CD14-positive monocyte (primary cell): ENCODE data around the gene GSKIP.

- CAGE, long polyA plus RNA = no peak
These were observed 21.8 kb upstream of the TCL1B start for GRCh38 chr14:95664389-95664948.

- CAGE, long polyA plus RNA = no peak
These were observed 16.1 kb upstream of the TCL1B start for GRCh38 chr14:95670063-95670686.

DNA sequence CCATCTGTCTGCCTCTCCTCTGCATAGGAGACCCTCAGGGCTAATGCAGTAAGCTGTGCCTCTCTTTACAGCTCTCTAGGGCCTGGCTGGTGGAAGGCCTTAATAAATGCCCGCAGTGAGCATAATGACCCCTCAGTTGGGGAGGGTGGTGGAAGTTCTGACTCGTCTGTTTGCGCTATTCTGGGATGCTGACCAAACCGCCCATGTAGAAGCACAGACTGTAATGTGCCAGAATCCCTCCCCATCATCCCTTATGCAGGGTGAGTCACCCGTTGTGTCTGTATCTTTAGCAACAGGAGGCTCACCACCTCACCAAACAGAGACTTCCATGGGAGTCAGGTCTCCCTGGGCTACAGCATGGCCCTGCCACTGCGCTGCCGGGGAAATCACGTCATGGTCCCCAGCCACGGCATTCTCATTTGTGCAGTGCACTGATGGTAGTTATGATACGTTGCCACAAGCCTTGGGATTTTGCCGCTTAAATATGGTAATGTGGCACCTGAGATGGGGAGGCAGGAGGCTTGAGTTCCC, 14.8 kb downstream of the C14orf132 start:
- CAGE, long polyA plus RNA = no peak

- CAGE, long polyA plus RNA = no peak
These were observed 61.0 kb downstream of the C14orf132 start for GRCh38 chr14:96100133-96100533.

GRCh38 chr14:96126151-96127206, 78.2 kb upstream of the BDKRB2 start:
- CAGE, long polyA plus RNA = no peak

GRCh38 chr14:96189313-96189941, 15.2 kb upstream of the BDKRB2 start:
- CAGE, long polyA plus RNA = no peak

- CAGE, long polyA plus RNA = no peak
These were observed at the start of gene GSKIP for GRCh38 chr14:96363440-96363609. Gene GSKIP, plus strand, starts transcription at chr14:96363526.

GRCh38 chr14:96554228-96554912, 52.2 kb downstream of the PAPOLA start:
- CAGE, long polyA plus RNA = no peak

GRCh38 chr14:97707500-97708022, 910.4 kb downstream of the VRK1 start:
- CAGE, long polyA plus RNA = no peak

- CAGE, long polyA plus RNA = no peak
These were observed 927.2 kb downstream of the VRK1 start for GRCh38 chr14:97724394-97724813.

DNA sequence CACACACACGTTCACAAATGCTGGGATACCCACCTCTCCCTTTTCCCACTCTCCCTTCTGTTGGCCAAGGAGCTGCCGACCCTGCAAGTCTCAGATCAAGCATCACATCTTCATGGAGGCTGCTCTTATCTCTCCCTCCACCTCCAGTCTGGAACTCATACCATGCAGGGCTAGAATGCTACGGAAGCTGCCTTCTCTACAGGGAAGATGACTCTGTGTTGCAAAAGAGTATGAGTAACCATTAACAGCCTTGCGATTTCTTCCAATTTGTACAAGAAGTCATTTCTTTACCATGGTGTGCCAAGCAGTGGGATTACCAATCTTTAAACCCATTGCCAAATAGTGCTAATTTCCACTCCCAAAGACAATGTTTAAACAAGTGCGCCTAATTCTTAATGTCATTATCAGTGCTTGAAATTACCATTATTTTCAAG, 196.0 kb downstream of the BCL11B start:
- CAGE, long polyA plus RNA = no peak

DNA sequence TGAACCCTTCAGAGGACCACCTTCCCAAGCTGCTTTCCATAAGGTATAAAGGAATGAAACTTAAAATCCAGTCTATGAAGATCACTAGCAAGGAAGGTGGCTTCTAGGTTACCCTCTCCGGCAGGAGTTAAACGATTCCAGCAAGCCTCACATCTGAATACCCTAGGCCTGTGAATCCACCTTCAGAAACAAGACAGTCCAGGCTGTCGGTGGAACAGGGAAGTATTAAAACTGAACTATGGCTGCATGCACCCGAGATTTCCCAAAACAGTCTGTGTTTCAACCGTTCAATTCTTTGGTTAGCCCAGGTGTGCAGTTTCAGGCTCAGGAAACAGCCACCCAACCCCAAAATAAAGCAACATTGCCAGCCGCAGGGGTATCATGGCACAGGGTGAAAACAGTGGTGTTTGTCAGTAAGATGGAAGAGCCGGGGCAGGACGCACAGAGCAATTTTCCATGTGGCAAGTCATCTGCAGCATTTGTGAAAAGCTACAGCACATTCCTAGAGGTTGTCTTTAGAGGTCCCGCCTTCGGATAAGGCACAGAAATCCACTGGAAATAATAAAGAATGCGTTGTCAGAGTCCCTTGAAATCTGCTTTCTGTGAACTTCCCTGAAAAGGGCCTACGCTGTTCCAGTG, 85.0 kb downstream of the BCL11B start:
- CAGE, long polyA plus RNA = no peak

DNA sequence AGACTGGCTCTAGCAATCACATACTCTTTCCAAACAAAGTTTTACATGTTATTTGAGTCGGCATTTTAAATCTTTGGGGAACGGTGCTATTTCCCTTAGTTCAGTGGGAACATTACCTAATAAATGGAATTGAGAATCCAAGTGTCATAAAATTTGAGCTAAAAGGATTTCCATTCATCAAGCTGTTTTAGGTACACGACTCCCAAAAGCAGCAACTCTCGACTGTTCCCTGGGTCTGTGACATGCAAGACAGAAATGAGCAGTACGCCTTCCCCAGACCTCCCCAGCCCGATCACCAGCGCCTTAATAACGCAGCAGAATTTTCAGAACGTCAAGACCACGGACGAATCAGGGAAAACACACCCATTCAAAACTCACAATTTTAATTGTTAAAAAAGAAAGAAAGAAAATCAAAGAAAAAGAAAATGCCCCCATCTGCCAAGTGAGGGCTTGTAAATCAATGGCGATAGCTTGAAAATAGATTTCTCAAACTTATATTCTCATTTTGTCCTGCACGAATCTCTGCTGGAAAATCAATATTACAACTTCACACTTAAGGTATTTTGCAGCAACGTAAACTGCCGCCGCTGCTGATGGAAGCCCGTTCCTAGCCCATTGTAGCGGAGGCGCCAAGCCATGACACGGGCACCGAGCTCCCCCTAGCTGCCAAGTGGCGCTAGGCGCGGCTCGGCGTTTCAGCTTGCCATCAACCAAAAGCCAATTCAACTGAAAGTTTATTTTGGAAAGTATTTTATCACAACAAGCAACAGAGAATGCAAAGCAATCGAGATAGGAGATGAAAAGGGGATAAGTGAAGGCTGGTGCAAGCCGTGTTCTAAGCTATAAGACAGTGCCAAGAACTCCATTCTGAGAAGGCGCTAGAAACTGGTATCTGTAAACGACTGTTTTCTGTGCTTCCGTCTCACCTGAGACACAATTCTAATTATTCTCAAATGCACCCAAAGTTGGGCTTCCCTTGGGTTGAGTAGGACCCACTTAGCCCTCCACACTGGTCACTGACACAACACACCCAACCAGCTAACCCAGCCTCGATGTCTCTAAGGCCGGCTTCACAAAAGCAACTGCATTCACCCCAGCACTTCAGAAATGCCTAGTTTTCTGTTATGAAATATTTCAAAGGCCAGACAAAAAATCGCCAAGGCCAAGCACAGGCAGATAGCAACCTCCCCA, 5.5 kb downstream of the BCL11B start:
- CAGE, long polyA plus RNA = no peak

GRCh38 chr14:99315983-99316341, 44.0 kb upstream of the BCL11B start:
- CAGE, long polyA plus RNA = no peak

- CAGE, long polyA plus RNA = no peak
These were observed 88.9 kb upstream of the BCL11B start for GRCh38 chr14:99360748-99361471.

- CAGE, long polyA plus RNA = no peak
These were observed 807 bp downstream of the SETD3 start for GRCh38 chr14:99479609-99480494.

- CAGE, long polyA plus RNA = no peak
These were observed 580 bp downstream of the CCNK start for GRCh38 chr14:99481573-99482404.

DNA sequence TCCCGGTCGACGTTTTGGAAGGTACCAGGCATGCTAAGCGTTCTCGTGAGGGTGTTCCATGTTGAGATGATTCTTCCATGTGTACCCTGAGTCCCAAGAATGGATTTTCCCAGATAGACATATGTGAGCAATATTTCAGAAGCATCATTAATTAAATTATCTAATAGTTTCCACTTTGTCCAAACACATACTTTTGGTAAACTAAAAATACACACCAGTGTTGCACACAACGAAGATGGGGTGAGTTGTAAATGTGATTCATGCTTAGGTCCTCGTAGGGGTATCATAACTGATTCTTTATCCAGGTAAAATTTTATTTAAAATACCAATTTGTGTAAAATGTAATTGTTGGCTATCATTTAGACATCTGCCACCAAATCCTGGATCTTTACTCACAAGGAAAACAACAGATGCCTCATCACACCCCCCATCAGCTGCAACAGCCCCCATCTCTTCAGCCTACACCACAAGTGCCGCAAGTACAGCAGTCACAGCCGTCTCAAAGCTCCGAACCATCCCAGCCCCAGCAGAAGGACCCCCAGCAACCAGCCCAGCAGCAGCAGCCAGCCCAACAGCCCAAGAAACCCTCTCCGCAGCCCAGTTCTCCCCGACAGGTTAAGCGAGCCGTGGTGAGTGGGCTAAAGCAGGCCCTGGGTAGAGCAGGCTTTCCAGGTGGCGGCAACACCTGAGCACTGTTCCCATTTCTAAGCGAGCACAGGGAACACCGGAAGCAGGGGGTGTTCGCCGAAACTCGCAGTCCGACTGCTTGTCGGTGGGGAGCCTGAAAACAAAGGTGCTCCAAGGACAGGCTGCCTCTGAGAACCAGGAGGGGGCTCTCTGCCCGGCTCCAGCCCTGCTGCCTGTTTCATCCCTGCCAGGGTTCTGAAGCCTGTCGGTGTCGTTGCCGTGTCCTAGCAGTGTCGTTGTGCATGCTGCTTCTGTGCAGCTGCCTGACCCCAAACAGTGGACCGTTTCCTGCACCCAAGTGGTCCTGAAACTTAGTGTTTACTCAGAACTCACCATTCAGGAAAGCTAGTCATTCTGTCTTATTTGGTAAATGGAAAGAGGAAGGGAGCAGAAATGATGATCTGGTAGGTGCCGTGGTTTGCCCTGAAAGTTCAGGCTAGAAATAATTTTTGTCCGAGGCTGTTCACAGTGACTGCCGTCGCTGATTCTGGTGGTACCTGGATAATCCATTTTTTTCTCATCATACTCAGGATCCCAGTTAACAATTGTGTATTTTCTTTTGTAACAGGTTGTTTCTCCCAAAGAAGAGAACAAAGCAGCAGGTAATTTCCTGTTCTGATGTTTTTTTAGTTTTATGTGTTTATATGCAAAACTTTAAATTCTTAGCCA, 21.6 kb downstream of the CCNK start:
- CAGE, long polyA plus RNA = no peak

DNA sequence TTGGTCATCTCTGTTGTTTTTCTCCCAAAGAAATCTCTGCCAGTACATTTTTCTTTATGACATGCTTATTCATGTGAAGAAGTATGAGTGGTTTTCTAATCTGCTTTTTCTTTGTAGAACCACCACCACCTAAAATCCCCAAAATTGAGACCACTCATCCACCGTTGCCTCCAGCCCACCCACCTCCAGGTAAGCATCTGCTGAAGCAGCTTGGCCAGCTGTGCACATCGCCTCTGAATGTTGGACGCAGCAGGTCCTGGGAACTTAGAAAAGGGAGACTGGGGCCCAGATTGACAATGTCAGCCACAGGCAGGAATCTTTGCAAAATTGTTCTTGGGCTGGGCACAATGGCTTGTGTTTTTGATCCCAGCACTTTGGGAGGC, 25.7 kb downstream of the CCNK start:
- CAGE, long polyA plus RNA = no peak

DNA sequence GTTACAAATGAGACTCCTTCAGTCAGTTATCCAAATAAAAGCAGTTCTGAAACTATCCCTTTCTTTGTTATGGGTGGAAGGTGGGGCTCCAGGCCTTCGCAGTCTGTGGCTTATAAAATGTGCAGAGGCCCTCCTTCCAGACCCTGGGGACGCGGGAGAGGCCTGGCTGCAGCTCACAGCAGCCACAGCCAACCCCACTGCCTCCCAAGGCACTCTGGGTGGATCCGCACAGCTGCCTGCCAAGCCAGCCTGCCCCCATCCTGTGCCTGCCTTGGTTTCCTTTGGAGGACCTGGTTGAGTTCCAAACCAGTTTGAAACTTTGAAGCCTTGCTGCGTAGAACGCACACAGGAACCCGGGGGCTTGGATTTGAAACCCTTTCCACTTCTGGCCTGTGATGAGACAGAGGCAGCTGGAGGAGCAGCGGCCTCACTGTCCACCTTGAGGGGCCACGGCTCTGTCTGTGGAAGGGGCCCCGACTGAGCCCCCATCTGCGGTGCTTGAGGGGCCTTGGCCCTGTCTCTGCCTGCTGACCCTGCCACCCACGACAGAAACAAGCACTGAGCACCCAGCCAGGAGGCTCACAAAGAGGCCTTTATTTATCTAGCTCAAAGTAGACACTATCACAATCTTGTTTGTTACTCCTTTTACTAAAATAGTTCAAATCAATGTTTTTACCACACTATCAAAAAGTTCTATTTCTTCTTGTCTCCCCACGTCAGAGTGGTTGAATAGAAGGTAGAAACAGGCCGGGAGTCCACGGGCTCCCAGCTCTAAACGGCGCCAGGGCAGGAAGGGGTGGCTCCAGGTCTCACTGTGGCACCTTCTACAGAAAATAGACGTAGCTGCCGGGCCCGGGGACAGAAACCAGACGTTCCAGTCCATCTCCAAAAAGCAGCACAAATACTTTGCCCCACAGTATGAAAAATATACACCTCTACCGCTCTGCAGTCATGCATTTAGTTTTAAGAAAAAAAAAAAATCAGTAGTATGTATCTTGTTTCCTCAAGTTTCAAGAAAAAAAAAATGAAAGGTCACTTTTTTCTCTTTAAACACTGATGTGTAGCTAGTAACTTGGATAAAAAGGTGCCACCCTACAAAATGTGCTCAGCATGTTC, 30.6 kb downstream of the CCNK start:
- CAGE, long polyA plus RNA = no peak